HepG2 (cell line): ENCODE results near the genes USP34 and WDPCP.

DNA sequence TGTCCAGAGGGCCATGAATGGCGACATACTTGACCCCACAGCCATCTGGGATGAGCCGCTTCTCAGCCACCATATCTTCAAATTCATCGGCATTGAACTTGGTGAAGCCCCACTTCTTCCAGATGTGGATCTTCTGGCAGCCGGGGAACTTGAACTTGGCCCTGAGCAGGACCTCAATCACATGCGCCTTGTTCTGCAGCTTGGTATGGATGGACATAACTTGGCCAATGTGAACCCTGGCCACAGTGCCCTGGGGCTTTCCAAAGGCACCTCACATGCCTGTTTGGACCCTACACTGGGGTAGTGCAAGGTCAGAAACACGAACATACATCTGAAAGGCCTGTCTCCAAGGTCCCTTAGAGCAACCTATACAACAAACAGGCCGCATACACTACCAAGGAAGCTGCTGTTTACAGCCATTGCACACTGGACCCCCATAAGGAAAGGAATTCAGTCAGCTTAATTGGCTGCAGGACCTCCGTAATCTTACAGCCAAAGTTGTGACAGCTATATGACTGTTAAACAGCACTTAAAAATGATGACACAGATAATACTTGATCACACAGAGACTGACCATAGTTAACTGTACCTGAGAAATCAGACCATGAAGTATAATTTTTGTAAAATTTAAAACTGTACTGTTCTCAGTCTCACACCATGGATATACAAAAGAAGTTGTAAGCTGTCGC lies 53.8 kb downstream of the USP34 start:
- RRBS, 2 experiments = no CpG with 5 or more reads among the region's 9 CpGs
CAGE:
- cytosol, long polyA minus RNA = no peak
- cytosol, long polyA plus RNA = no peak
- long polyA plus RNA = no peak
- nucleus, long polyA minus RNA = no peak
- nucleus, long polyA plus RNA = no peak

DNA sequence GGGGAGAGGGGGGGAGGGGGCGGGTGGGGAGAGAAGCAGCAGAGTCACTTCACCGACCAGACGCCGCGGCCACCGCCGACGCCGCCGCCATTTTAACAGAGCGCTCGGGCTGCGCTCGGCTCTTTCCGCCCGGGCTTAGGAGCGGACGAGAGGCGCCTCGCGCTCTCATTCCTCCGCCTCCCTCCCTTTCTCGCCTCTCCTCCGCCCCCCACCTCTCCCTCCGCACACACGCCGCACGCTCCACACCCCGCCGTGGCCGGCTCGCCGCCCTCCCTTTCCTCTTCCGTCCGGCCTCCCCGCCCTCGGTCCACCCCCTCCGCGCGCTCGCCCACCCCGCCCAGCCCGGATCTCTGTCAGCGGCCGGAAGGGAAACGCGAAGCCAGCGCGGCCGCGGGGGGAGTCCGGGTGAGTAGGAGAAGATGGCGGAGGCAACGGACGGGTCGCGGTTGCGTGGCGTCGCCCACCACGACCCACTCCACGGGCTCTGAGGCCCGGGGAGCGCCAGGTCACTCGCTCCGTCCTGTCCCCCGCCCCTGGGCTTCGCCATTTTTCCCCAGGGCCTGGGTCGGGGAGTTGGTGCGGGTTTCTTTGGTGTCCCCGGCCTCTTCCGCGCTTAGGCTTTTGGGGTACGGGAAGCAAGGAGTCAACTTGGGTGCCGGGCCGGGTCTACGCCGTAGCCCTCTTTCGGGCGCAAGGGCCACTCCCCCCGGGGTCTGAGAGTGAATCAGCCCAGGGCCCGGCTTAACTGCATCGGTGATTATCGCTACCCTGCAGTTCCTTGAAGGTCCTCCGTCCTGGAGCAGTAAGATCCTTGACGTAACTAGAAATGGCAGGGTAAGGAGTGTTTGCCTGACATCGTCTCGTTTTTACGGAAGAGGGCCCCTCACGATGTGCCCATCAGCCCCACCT lies at the start of gene USP34:
USP34 (minus strand) TSS at position 113 of the 909 bp plus-strand sequence.
- RRBS, 2 experiments = 2 to 3% methylated on average over 39 to 45 of the region's 90 CpGs
CAGE:
- cytosol, long polyA minus RNA = start-site peak on the minus strand centred at position 151 of the sequence, 83 bp wide, 151 reads
- cytosol, long polyA plus RNA = no peak
- long polyA plus RNA = start-site peak on the minus strand centred at position 247 of the sequence, 137 bp wide, 67 and 57 reads in 2 replicates
- nucleus, long polyA minus RNA = start-site peak on the minus strand centred at position 201 of the sequence, 29 bp wide, 20 reads; start-site peak on the minus strand centred at position 293 of the sequence, 45 bp wide, 26 reads
- nucleus, long polyA plus RNA = start-site peak on the minus strand centred at position 117 of the sequence, 41 bp wide, 48 and 111 reads in 2 replicates; start-site peak on the minus strand centred at position 245 of the sequence, 89 bp wide, 45 and 162 reads in 2 replicates

- RRBS, 2 experiments = 0% methylated on average over 6 of the region's 49 CpGs; no CpG with 5 or more reads in 1 of the 2 experiments
CAGE:
- cytosol, long polyA minus RNA = start-site peak on the minus strand at chr2:61538610-61538746, 126 reads
- cytosol, long polyA plus RNA = start-site peak on the minus strand at chr2:61538502-61538762, 54 and 49 reads in 2 replicates
- long polyA plus RNA = start-site peak on the minus strand at chr2:61538586-61538747, 56 and 85 reads in 2 replicates
- nucleus, long polyA minus RNA = no peak
- nucleus, long polyA plus RNA = no peak
Measured at GRCh38 chr2:61538413-61538933, 317 bp upstream of the XPO1 start.

- RRBS, 2 experiments = no CpG with 5 or more reads among the region's 2 CpGs
CAGE:
- cytosol, long polyA minus RNA = no peak
- cytosol, long polyA plus RNA = no peak
- long polyA plus RNA = no peak
- nucleus, long polyA minus RNA = no peak
- nucleus, long polyA plus RNA = no peak
Measured at GRCh38 chr2:61706607-61706845, 147.3 kb downstream of the FAM161A start.

- RRBS, 2 experiments = no CpG with 5 or more reads among the region's 6 CpGs
CAGE:
- cytosol, long polyA minus RNA = no peak
- cytosol, long polyA plus RNA = no peak
- long polyA plus RNA = no peak
- nucleus, long polyA minus RNA = no peak
- nucleus, long polyA plus RNA = no peak
Measured at GRCh38 chr2:61707826-61708556, 145.9 kb downstream of the FAM161A start.

GRCh38 chr2:61816563-61816999 lies 37.3 kb downstream of the FAM161A start:
- RRBS, 2 experiments = no CpG with 5 or more reads among the region's 10 CpGs
CAGE:
- cytosol, long polyA minus RNA = no peak
- cytosol, long polyA plus RNA = no peak
- long polyA plus RNA = no peak
- nucleus, long polyA minus RNA = no peak
- nucleus, long polyA plus RNA = no peak

DNA sequence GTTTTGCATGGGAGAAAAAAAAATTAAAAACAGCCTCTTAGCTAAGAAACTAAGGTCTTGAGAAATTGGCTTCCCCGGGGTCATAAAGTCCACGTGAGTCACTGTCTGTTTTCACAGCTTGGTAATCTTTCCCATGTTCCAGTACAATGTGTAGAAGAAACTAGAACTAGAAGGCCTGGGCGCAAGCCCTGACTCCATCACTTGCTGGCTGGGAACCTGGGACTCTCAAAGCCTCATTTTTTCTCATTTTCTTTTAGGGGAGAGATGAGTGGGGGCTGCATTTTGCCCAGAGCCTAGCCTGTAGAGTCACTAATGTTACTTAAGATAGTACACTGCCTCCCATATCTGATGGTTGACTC lies 20.8 kb downstream of the B3GNT2 start:
- RRBS, 2 experiments = no CpG with 5 or more reads among the region's 3 CpGs
CAGE:
- cytosol, long polyA minus RNA = no peak
- cytosol, long polyA plus RNA = no peak
- long polyA plus RNA = no peak
- nucleus, long polyA minus RNA = no peak
- nucleus, long polyA plus RNA = no peak

GRCh38 chr2:62306605-62307658 lies 111.0 kb downstream of the B3GNT2 start:
- RRBS, 2 experiments = 87% methylated on average over 1 of the region's 11 CpGs; no CpG with 5 or more reads in 1 of the 2 experiments
CAGE:
- cytosol, long polyA minus RNA = no peak
- cytosol, long polyA plus RNA = no peak
- long polyA plus RNA = no peak
- nucleus, long polyA minus RNA = no peak
- nucleus, long polyA plus RNA = no peak

GRCh38 chr2:62450436-62451447 lies 55.3 kb downstream of the TMEM17 start:
- RRBS, 2 experiments = no CpG with 5 or more reads among the region's 14 CpGs
CAGE:
- cytosol, long polyA minus RNA = no peak
- cytosol, long polyA plus RNA = no peak
- long polyA plus RNA = no peak
- nucleus, long polyA minus RNA = no peak
- nucleus, long polyA plus RNA = no peak

GRCh38 chr2:62461461-62462197 lies 44.4 kb downstream of the TMEM17 start:
- RRBS, 2 experiments = no CpG with 5 or more reads among the region's 8 CpGs
CAGE:
- cytosol, long polyA minus RNA = no peak
- cytosol, long polyA plus RNA = no peak
- long polyA plus RNA = no peak
- nucleus, long polyA minus RNA = no peak
- nucleus, long polyA plus RNA = no peak

- RRBS, 2 experiments = no CpG with 5 or more reads among the region's 1 CpG
CAGE:
- cytosol, long polyA minus RNA = no peak
- cytosol, long polyA plus RNA = no peak
- long polyA plus RNA = no peak
- nucleus, long polyA minus RNA = no peak
- nucleus, long polyA plus RNA = no peak
Measured at GRCh38 chr2:62653840-62654078, 51.8 kb upstream of the EHBP1 start.

- RRBS, 2 experiments = no CpG with 5 or more reads among the region's 8 CpGs
CAGE:
- cytosol, long polyA minus RNA = no peak
- cytosol, long polyA plus RNA = no peak
- long polyA plus RNA = no peak
- nucleus, long polyA minus RNA = no peak
- nucleus, long polyA plus RNA = no peak
Measured at GRCh38 chr2:62706534-62706780, 944 bp downstream of the EHBP1 start.

GRCh38 chr2:62706781-62707625 lies 1.5 kb downstream of the EHBP1 start:
- RRBS, 2 experiments = no CpG with 5 or more reads among the region's 7 CpGs
CAGE:
- cytosol, long polyA minus RNA = no peak
- cytosol, long polyA plus RNA = no peak
- long polyA plus RNA = no peak
- nucleus, long polyA minus RNA = start-site peak on the plus strand at chr2:62706986-62707024, 150 reads; start-site peak on the plus strand at chr2:62707083-62707089, 56 reads
- nucleus, long polyA plus RNA = no peak

DNA sequence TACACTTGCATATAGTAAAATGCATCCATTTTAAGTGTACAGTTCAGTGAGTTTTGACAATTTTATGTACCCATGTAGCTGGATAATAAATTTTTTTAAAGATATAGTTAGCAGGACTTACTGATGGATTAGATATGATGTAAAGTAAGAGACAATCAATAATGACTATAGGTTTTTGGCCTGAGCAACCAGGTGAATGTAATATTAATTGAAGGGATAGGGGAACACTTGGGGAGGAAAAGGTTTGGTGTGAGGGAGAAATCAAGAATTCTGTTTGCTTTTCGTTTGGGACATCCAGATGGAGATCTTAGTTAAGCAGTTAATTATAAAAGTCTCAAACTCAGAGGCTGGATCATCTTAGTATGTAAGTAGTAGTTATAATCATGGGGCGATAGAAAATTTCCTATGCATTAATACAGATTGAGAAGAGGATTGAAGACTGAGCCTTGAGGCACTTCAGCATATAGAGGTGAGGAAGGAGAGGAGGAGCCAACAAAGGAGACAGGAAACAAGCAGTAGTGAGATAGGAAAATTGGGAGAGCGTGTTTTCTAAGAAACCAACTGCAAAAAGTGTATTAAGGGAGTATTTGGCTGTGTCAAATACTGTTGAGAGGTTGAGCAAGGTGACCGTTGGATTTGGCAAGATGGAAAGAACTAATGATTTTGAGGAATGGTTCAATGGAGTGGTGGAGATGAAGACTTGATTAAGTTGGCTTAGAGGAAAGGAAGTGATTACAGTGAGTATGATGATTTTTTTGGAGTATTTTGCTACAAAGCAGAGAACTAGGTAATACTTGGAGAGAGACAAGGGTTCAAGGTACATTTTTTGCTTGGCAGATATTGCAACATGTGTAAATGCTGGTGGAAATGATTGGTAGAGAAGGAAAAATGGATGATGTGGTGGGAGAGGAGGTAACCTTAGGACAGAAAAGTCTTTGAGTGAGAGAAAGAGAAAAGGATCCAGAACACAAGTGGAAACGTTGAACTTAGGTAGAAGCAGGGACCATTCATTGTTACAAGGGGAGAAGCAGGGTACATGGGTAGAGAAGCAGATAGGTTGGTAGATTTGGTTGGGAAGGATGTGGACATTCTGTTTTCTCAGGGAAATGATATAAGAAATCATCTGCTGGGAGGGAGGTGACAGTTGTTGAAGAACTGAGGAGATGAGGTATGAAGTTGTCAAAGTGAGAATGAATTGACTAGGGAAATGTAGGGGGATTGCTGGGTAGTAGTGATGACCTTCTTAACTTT lies 6.1 kb downstream of the EHBP1 start:
- RRBS, 2 experiments = no CpG with 5 or more reads among the region's 5 CpGs
CAGE:
- cytosol, long polyA minus RNA = start-site peak on the plus strand centred at position 915 of the sequence, 103 bp wide, 52 reads
- cytosol, long polyA plus RNA = start-site peak on the plus strand centred at position 918 of the sequence, 108 bp wide, 39 and 44 reads in 2 replicates
- long polyA plus RNA = start-site peak on the plus strand centred at position 950 of the sequence, 204 bp wide, 49 and 67 reads in 2 replicates
- nucleus, long polyA minus RNA = start-site peak on the plus strand centred at position 845 of the sequence, 449 bp wide, 211 reads
- nucleus, long polyA plus RNA = no peak

DNA sequence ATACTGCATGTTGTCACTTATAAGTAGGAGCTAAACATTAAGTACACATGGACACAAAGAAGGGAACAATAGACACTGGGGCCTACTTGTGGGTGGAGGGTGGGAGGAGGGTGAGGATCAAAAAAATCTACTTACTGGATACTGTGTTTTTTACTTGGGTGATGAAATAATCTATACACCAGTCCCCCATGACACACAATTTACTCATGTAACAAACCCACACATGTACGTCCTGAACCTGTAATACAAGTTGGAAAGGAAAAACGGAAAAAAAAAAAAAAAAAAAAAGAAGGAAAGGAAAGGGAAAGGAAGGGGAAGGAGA lies 169.5 kb upstream of the OTX1 start:
- RRBS, 2 experiments = no CpG with 5 or more reads among the region's 2 CpGs
CAGE:
- cytosol, long polyA minus RNA = no peak
- cytosol, long polyA plus RNA = no peak
- long polyA plus RNA = no peak
- nucleus, long polyA minus RNA = start-site peak on the plus strand centred at position 109 of the sequence, 6 bp wide, 116 reads
- nucleus, long polyA plus RNA = no peak

DNA sequence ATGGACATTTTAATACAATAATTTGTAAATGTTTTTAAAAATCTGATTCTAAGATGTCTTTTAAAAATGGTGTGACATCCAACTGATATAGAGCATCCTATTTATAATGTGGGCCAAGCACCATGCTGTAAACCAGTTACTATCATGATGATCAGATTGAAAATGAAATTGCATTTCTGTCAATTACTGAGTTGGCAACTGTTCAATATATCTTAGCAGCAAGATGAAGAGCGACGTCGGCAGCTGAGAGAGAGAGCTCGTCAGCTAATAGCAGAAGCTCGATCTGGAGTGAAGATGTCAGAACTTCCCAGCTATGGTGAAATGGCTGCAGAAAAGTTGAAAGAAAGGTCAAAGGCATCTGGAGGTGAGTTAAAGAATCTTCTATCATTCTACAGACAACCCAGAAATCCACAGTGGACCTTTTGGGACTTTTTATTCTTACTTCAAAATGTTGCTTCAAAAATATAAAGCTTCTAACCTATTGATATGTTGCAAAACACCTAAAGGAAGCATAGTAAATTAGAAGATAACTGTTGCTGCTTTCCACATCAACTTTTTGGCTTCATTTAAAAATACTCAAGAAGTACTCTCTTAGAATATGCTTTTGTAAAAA lies 71.6 kb upstream of the OTX1 start:
- RRBS, 2 experiments = no CpG with 5 or more reads among the region's 5 CpGs
CAGE:
- cytosol, long polyA minus RNA = no peak
- cytosol, long polyA plus RNA = no peak
- long polyA plus RNA = no peak
- nucleus, long polyA minus RNA = start-site peak on the plus strand centred at position 428 of the sequence, 9 bp wide, 26 reads
- nucleus, long polyA plus RNA = no peak

DNA sequence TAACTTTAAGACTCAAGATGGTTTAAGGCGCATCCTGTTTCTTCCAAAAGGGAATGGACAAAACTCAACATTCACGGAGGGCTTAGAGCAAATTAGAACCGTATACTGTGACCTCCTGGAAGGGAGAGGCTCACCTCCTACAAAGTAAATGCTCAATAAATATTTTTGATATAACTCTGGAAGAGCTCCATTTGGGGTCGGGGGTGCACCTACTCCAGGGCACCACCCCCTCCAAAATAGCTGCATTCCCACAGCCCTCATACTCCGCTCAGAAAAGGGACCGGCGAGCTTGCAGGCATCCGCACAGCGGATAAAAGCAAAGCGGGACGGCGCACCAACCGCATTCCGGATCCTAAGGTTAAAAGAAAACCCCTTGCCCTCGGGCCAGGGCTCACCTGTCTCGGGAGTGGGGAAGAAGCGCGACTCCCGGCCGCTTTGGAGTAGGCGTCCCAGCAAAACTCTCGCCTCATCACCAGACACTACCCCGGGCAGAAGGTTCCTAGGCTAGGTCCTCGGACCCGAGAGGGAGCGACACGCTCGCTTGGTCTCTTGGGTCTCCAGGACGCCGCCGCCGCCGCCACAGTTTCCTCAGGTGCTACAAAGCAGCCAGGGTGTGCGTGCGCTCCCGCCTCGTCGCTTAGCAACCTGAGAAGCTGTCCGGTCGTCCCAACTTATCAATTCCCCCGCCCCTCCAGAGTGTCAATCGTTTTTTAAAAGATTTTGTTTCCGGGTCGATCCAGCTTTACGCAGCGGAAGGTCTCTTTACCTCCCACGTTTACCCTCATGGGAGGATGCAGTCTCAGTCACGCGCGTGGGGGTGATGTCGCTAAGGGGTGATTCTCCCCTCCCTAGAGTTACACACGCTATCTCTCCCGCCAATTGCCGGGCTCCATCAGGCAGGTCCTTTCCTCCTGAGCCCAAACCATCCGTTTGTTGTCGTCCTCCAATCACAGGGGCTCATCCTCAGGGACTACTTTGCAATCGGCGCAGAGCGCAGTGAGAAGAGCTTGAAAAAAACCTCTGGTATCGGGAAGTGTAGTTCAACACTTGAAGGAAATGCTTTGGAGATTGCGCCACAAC lies at the start of gene WDPCP:
WDPCP (minus strand) TSS at position 676 of the 1,080 bp plus-strand sequence.
- RRBS, 2 experiments = 1% methylated on average over 18 of the region's 61 CpGs
CAGE:
- cytosol, long polyA minus RNA = start-site peak on the minus strand centred at position 818 of the sequence, 51 bp wide, 16 reads; start-site peak on the minus strand centred at position 945 of the sequence, 62 bp wide, 49 reads
- cytosol, long polyA plus RNA = no peak
- long polyA plus RNA = no peak
- nucleus, long polyA minus RNA = no peak
- nucleus, long polyA plus RNA = no peak

GRCh38 chr2:63676065-63676538 lies 87.3 kb downstream of the MDH1 start:
- RRBS, 2 experiments = no CpG with 5 or more reads among the region's 2 CpGs
CAGE:
- cytosol, long polyA minus RNA = no peak
- cytosol, long polyA plus RNA = no peak
- long polyA plus RNA = no peak
- nucleus, long polyA minus RNA = no peak
- nucleus, long polyA plus RNA = no peak

- RRBS, 2 experiments = no CpG with 5 or more reads among the region's 2 CpGs
CAGE:
- cytosol, long polyA minus RNA = no peak
- cytosol, long polyA plus RNA = no peak
- long polyA plus RNA = no peak
- nucleus, long polyA minus RNA = no peak
- nucleus, long polyA plus RNA = no peak
Measured at GRCh38 chr2:63734359-63735009, 107.2 kb upstream of the UGP2 start.

- RRBS, 2 experiments = no CpG with 5 or more reads among the region's 8 CpGs
CAGE:
- cytosol, long polyA minus RNA = no peak
- cytosol, long polyA plus RNA = no peak
- long polyA plus RNA = no peak
- nucleus, long polyA minus RNA = no peak
- nucleus, long polyA plus RNA = no peak
Measured at GRCh38 chr2:63842854-63843360, 1.2 kb downstream of the UGP2 start.